Rectum (tissue), 1 donor: ENCODE measurements around a stretch of chr3.

DNA sequence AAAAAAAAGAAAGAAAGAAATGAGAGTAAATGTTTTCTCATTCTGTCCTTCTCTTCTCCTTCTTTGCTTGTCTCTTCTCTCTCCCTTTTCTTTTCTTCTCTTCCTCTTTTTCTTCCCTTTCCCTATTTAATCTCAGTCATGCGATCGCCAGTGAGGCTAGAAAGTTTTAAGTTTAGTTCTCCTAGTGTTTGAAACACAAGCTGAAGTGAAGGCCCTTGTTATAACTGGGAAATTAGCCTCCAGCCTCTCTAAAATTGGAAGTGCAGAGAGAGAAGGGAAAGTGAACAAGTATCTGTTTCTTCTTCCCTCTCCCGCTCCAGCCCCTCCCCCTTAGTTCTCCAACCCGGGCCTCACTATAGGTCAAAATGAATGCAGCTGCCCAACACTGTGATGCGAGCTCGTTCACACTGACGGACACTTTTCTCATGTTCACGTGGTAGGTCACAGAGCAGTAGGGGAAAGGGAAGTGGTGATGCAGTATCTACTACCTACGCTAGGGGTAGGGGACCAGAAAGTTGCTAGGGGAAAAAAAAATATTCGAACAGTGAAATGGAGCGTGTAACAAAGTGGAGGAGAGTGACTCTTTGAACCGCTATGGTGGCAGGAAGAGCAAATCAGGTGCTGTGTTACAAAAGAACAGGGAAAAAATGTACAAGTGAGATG is 23.4 kb upstream of the TSC22D2 start:
- PRO-cap: no peak

DNA sequence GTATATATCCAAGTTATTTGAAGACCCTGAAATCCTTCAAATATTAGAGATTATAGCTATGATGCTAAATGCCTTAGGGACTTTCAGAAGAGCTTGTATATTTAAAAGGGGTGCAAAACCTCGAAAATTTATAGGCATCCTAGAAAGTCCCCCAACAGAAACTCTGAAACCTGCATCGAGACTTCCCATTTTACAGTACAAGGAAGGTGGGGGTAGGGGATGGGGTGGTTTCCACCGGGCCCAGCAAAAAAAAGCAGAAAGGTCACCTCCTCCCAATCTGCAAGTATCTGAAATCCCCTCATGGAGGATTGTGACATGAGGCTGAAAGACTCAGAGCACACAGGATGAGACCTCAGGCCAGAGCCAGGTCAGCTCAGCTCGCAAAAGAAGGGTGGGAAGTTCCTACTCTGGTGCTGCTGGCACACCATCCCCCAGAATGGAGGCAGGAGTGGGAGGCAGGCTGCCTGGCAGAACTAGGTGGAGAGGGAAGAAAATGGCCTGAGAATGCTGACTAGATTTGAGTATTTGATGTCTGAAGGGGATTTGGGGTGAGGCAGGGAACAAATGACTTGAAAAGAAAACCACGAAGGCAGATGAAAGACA is 22.7 kb upstream of the TSC22D2 start:
- PRO-cap: no peak

GRCh38 chr3:150412379-150413167 is 4.5 kb downstream of the TSC22D2 start:
- PRO-cap: bidirectional peak, plus-strand start at chr3:150412961, minus-strand start at chr3:150412699

GRCh38 chr3:150429902-150431013 is 22.2 kb downstream of the TSC22D2 start:
- PRO-cap: no peak

- PRO-cap: unidirectional peak, plus-strand start at chr3:150725149
Measured at GRCh38 chr3:150724862-150725469, 21.2 kb upstream of the ERICH6 start.

DNA sequence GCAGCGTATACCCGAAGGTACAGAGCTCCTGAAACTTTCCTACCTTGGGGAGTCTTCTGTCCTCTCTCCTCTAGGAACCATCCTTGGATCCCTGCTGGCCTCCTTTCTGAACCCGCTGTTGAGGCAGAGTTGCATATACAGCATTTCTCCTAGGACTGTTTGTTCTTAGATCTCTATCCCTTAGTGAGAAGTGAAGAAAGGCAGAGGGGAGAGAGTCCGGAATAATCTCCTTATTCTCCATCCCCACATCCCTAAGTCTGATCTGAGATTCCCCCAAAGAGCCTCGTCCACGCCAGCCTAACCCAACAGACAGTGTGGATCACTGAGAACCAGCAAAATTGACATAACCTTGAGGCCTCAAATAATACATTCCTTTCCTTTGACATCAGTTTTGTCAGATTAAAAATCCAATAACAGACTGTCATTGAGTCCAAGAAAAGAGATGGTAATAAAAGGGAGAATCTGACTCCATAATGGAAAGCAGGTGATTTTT is 7.6 kb upstream of the SIAH2 start:
- PRO-cap: no peak

GRCh38 chr3:150792177-150792579 is 29.2 kb upstream of the SIAH2 start:
- PRO-cap: no peak

DNA sequence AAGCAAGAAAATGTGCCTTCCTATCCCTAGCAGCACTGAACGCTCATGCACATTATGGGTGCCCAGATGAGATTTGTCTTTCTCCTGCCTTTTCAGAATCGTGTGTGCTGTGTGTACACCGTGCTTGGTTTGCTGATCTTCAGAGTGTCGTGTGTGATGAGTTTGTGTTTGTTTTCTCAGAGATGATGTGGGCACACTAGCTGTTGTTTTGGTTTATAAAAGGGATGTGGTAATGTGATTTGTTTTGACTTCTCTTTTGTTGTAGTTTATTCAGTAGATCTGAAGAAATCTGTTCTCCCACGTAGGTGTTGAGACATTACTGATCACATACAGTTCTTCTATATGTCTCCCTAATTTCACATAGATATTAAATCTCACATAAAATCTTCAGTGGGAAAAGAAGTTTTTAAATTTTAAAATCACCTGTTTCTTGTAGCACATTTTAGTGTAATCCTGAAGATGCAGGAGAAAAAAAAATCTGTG is 19.6 kb downstream of the GPR171 start:
- PRO-cap: no peak

- PRO-cap: no peak
Measured at GRCh38 chr3:151265074-151265273, 13.4 kb downstream of the P2RY14 start.

DNA sequence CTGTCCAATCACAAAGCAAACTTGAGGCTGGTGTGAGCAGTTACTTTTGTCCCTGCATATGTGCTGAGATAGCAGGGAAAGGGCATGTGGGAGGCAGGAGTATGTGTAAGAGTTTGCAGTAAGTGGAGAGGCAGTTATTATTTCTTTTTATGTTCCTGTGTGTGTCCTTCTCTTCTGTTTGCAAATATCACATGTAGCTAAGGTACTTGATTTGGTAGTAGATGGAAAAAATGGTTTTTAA is 16.0 kb downstream of the GPR87 start:
- PRO-cap: no peak

DNA sequence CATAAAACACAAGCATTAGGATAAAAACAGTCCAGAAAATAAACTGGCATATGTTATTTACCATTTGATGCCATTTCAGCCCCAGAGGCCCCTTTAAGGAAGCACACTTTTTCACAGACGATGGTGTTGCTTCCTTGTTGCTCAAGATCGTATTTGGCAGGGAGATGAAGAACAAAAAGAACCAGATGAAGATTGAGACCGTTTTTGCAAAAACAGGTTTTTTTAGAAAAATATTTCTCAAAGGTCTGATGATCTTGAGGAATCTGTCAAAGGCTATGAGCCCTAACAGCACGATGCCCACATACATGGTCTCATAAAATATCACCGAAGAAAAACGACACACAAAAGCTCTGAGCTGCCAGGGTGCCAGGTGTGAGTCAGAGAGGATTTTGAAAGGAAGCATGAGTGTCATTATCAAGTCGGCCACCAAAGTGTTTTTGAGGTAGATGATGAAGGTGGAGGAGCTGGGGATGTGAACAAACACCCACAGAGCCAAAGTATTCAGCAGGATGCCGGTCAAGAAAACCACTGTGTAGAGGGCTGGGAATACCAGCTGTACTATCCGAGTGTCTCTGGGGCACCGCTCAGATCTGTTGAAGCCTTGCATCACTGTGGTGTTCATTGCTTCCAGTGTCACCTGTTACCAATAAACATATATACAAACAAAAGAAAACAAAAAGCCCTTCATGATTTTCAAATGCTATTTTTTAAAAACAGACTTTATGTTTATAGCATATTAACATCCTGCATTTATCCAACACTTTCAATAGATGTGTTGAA is 788 bp downstream of the P2RY13 start:
- PRO-cap: no peak

- PRO-cap: no peak
Measured at GRCh38 chr3:151340535-151340943, 11.2 kb upstream of the P2RY13 start.

DNA sequence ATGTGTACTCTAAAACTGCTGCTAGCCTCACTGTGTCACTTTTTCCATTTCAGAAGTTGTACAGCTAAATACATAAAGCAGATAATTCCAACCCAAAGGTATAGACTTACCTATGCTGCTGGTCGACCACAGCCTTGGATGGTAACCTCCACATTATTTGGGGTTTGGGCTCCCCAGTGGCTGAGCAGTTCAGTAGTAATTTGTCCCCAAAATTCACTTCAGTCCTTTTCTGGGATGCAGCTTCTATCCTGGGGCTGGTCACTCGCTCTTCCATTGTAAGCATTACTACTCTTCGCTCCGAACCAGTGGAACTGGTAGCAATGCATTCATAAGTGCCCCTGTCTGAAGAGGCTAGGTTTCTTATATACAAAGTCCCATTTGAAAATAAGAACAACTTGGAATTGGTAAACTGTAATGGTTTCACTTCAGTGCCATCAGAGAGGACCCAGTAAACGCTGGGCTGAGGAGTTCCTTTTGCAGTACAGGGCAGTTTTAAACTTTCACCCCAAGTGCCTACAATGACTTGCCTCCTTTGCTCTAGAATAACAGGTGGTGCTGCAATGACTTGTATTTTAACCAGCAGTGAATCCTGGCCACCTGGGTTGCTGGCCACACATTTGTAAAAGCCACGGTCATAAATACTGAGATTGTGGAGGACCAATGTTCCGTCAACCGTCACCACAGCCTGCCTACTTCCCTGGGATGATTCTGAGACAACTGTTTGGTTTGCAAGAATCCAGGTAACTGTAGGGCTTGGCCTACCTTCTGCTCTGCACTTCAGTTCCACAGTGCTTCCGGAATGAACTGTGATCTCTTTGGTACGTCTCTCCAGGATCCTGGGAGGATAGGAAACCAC is 17.8 kb downstream of the IGSF10 start:
- PRO-cap: no peak

- PRO-cap: no peak
Measured at GRCh38 chr3:151658649-151659283, 75.0 kb upstream of the AADACL2 start.

DNA sequence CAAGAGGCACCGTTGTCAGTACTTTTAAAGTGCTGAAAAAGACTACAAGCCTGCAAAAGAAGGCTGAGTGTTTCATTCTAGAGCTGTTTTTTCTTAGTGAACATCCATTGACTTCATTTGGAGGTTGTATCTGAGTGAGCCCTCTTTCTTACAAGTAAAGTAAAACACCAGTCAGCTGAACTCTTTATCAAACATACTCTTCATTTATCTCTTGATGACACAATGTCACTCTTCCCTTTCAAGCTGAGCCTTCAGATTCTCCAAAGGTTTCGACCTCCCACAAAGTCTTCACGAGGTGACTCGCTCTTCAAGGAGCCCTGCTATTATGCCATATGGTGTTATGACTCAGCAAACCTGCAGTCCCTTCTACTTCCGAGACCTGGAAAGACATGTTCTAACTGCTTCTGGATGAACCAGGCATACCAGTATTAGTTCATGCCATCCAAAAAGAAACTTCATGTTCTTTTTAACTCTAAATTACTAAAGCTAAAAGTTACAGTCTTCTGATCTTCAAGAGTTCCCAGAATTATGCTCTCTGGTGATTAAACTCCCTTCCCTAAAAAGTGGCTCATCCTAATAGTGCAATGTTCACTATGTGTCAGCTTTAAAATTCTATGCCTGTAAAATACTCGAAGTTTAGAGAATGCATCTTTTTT is 23.2 kb downstream of the AADAC start:
- PRO-cap: no peak

DNA sequence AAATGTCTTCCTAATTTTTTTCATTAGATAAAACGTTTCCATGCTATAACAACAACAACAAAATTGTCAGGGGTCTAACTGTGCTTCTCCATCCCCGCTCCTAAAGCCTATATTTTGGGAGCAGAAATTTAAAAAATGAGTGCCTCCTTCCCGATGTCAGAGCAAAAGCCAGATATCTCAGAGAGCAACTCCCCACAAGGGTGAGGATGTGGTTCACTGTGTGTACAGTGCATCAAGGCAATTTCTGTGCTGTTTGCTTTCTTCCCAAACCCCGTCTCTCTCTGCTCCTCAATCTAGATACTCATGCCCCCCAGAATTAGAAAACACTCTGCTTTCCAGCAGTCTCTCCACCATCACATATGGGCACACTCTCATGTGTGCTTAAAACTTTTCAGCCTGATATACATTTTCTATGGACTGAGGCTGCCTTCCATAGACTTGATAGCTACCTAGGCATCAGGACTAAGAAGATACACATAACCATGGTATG is 76.7 kb upstream of the MBNL1 start:
- PRO-cap: unidirectional peak, minus-strand start at position 170 of the sequence

DNA sequence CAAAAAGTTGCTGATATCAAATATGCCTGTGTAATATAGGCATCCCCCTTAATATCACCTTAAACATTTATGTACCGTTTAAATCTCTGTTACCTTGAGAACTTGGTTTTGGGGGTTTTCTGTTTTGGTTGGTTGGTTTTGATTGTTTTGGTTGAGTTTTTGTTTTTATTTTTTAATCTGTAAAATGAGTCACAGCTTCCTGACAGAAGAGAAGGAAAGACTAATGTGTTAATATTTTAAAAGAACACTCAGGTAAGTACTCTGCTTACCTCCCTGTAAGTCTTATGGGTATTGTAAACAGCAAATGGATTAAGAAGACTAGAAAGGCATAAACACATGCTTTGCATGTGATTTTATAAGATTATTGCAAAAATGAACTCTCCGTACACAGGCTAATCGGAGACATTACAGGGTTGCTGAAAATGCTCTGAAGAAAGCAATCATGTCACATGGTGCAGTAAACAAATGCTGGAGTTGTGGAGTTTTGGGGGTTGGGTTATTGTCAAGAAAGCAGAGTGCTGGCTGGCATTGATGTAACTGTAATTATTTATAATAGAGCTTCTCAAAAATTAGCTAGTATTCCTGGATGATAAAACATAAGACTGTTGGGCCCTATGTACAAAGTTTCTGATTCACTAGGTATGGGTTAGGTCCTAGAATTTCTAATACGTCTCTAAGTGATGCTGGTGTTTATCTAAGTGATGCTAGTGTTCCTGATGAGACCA is 69.4 kb upstream of the MBNL1 start:
- PRO-cap: bidirectional peak, plus-strand start at position 499 of the sequence, minus-strand start at position 407 of the sequence

GRCh38 chr3:152258370-152259033 is 10.2 kb upstream of the MBNL1 start:
- PRO-cap: no peak

GRCh38 chr3:152321754-152322593 is 53.2 kb downstream of the MBNL1 start:
- PRO-cap: no peak

DNA sequence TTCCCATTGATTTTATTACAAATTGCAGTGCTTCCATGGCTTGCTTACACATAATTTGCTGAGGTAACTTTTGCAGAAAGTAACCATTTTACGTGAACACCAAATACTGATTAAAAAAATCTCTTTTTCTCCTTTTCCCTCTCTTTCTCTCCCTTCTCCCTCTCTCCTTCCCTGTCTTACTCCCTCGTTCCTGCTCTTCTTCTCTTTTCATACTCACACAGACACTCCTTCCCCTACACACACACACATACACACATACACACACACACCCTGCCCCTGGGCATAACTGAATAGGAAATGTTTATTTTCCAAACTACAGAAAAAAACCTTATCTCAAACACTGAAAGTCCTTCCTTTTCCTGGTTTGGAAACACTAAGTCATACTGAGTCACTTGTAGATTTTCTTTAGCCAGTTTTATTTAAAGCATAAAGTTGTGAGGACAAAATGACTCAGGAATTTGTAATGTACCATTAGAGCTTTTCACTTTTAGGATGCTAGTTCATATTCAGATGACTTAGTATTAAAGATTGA is 62.3 kb downstream of the MBNL1 start:
- PRO-cap: no peak